Foreskin keratinocyte (primary cell): ENCODE measurements around the genes SEL1L3 and RBPJ.

DNA sequence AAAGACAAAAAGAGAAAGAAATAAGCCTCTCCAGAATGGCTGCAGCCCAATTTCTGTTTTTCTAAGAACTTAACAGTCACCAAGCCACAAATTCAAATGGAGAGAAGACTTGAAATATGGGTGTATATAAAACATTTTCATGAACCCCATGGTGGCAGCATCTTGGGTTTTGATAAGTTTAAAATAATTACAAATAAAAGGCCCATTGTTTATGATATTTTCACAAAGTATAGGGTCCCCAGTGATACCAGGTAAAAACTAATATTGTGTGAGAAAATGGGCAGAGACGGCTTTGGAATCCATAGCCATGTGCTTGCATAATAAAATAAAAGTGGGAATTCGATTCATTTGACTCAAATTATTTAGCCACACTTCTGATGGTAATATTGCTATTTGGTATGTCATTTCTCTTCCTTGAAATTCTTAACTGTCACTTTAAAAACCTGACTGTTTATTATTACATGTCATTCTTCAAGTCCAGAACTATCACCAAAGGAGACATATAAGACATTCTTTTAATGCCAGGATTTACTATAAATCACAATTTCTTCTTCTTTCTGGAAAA lies 602.4 kb upstream of the ADGRA3 start:
- RAMPAGE, total RNA = no peak

DNA sequence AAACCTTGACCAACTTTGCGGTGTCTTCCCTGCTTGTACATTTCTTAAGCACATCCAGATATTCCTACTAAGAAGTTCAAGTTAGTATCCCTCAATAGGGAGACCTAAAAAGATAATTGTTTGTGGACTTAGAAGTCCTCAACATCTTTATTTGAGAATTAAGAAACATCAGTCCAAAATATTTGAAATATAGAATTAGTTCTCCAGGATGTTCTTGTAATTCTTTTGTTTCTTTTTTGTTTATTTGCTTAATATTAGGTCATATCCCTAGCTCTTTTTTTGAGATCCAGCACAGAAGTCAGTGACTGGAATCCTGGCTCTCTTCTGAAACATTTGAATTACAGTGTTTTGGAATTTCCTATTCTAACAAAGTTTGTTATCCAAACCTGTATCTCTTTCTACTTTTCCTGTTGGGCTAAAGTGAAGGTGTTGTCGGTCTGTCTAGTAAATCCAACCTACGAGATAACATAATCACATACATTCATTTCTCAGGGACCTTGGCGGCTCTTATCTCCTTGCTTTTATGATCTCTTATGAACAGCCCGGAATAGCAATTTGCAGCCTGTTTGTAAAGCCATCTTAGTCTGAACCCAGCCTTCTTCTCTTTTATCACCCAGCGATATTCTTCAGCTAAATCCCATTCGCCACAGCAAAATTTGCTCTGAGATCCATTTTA lies 14.7 kb downstream of the PPARGC1A start:
- RAMPAGE, total RNA = no peak

- RAMPAGE, total RNA = no peak
These were observed 13.2 kb downstream of the PPARGC1A start for GRCh38 chr4:23876770-23877021.

GRCh38 chr4:23920710-23921525 lies 31.1 kb upstream of the PPARGC1A start:
- RAMPAGE, total RNA = no peak

DNA sequence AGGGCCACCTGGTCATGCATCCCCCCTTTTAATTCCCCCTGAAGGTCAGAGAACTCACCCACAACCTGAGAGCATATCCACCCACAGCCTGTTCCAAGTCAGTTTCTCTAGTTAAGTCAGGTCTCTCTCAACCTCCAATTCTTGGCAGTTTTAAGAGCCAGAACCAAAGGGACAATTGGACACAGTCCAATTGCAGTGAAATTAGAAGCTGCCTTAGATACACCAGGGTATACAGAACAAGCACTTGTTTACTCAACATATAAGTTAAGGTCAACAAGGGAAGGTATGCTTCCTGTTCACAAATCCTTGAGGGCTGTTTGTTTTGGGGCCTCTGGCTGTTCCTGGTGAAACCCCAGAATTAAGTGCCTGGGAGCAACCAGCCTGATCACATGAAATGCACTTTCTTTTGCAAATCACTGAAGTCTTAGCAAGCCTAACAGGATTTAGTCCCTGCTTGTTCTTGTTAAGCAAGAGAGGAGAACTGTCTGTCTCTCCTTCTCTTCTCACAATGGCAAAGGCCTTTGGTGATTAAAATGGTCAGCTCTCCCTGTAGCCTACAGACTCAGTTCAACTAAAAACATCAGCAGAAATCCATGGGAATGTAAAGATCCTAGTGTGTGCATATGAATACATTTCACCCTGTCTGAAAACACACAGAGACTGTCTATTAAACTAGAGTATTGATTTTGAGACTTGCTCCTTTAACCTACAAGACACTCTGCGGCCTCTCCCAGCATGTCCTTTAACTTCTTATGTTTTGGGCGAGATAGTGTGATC lies 248.5 kb upstream of the PPARGC1A start:
- RAMPAGE, total RNA = no peak

GRCh38 chr4:24236411-24236743 lies 346.5 kb upstream of the PPARGC1A start:
- RAMPAGE, total RNA = no peak

GRCh38 chr4:24659393-24660197 lies 75.2 kb upstream of the DHX15 start:
- RAMPAGE, total RNA = no peak

DNA sequence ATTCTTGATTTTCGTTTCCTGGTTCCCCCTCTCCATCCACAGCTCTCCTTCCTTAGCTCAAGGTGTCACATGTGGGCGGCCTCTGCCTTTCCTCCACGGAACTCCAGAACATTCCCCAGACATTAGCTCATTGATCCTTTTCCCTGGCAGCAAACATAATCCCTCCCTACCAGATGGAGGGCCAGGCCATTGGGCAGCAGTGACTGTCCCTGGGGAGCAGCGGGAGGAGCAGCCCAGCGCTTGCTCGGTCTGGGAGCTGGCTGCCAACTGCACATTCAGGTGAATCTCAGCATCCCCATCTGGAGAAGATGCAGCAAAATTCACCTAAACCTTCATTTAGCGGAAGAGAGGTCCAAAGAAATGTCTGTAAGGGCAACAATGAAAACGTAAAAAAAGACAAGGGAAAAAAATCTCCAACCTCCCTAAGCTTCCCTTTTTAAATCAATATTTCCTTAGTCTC lies 56.1 kb downstream of the CCDC149 start:
- RAMPAGE, total RNA = no peak

DNA sequence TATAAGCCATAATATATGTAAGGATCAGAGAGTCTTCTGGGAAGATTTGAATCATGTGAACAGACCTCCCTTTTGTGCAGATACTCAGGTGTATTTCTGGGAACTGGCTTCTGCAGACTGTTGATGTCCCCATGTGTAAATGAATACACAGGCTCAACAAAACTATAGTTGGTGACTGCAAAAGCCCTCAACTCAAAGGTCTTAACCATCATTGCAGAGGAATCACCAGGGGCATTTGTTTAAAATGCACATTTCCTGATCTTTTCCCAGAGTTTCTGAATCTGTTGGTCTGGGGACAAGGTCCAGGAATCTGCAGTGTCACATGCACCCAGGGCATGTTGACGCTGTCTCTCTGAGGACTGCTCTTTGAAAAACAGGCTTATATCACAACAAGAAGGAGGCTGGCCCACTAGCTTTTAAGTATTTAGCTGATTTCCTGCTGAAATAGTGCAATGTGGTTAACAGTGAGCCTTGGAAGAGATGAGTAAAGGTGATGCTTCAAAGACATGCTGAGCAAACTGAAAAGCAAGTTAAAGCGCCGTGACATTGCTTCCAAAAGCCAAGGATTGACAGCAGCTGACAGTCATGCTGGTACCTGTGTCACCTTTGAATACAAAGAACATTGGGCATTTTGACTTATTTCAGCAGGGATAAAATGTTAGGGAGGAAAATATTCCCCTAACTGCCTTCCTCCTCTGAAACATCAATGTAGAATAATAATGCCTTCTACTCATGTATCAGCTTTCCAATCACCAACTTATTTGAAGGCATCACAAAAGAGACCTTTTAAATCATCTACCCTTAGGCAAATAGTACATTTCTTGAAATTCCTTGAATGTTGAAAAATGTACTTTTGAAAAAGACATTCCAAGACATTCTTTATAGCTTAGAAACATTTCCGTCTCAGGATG lies 18.6 kb upstream of the SEPSECS start:
- RAMPAGE, total RNA = no peak

DNA sequence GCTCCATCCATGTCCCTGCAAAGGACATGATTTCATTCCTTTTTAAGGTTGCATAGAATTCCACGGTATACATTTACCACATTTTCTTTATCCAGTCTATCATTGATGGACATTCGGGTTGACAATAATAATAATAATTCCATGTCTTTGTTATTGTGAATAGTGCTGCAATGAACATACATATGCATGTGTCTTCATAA lies 27.9 kb upstream of the ZCCHC4 start:
- RAMPAGE, total RNA = no peak

DNA sequence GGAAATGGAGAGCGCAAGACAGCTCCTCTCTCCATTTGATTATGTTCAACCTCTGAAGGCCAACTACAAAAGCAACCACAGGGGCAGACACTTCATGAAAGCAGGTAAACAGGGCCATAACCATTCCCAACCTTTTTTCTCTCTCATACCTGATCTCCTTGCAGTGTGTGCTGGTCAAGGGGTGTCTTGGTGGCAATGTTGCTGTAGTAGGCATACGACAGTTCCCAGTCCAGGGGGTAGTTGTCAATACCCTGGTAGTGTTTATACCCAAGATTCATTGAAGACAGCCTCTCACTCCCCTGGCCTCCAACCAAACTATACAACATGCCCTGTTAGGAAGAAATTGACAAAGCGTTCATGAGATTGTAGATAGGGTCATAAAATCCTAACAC lies 60.7 kb downstream of the SEL1L3 start:
- RAMPAGE, total RNA = no peak

DNA sequence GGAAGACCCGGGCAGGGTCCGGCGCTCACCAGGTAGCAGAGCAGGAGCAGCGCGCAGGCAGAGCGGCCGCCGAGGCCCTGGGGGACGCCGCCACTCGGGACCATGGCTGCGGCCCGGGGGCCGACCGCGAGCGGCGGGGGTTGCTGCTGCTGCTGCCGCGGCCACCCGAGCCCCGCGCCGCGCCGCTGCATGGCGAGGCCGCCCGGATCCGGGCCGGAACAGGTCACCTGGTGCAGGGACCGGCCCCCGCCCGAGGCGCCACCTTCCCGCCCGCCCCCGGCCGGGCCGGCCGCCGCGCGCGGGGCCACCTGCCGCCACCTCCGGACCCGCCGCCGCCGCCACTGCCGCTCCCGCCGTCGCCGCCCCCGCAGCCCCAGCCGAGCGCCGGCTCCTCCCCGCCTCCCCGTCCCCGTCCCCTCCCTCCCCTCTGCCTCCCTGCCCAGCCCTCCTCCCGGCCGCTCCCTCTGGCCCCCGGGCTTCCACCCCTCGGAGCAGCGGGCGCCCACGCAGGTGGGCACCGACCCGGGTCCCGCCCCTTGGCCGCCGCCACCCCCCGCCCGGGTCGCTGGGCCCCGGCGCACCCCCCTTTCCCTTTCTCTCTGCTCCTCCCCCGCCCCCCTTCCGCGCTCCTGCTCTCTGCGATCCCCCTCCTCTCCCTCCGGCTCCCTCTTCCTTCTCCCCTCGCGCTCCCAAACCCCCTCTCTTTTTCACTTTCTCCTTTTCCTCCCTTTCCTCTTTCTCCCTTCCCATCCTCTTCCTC lies at the start of gene SEL1L3:
Gene SEL1L3 (minus strand): TSS at position 343 of the 760 bp plus-strand sequence.
- RAMPAGE, total RNA = no peak

- RAMPAGE, total RNA = no peak
These were observed 11.8 kb upstream of the SEL1L3 start for GRCh38 chr4:25874558-25875043.

- RAMPAGE, total RNA = no peak
These were observed 1.0 kb upstream of the RBPJ start for GRCh38 chr4:26319908-26320108.

DNA sequence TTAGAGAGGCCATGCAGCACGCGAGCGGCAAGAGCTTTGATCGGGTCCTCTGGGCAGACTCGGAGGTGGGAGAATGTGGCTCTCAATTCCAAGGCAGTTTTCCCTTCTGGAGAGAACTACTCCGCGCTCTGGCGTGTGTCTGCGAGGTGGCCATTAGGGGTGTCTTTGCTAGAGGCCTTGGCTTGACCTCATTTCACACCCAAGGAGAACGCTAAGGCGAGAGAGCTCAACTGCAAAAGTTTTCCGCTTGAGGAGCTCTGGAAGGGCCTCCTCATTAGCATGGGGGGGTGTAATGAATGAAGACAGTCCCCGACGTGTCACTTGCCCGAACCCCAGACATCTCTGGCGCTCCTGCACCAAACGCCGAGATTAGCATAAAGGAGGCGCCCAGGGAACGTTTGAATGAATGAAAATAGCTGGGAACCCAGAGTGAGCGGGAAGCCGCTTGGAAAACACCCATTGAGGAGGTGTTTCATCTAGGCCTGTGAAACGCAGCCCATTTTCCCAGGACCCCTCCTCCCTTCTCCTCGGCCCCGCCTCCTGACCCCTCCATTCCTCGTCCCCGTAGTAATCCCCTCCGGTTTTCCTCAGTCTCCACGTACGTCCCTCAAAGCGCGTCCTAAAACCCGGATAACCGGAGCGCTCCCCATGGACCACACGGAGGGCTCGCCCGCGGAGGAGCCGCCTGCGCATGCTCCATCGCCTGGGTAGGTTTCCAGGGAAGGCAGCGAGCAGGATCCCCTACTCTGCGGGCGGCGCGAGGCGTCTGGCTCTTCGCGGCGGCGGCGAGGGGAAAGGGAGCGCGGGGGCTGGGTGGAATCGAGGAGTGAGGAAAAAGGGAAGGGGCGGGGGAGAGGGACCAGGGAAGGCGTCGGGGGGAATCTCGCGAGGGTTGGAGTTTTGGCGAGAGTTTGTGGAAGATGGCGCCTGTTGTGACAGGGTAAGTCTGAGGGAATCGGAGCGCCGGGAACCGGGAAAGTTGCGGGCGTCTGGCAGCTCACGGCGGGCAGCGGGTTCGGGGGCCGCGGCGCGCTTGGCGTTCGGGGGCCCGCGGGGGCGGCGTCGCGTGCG lies at the start of gene RBPJ:
Gene RBPJ (plus strand): TSS at position 906 of the 1,071 bp plus-strand sequence.
- RAMPAGE, total RNA = start-site peak on the plus strand centred at position 704 of the sequence, 15 bp wide, 141 and 321 reads in 2 replicates

DNA sequence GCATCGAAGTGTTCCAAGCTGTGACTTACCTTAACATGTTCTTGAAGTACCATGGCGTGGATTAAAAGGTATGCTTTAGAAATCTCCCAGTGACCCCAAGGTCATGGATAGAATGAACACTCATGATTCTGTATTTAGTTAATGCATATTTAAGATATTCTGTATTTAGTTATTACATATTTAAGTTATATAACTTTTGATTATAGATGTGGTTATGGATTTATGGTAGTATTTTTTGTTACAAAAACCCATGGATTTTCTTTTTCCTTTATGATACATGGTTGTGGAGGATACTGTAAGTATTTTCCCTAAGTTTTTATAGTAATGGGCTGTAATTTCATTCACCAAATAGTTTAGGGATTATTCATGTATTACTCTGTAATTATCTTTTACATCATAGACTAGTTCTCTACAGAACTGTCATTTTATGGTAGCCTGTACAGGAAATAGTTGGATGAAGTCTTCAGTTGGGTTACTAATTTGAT lies 41.8 kb downstream of the RBPJ start:
- RAMPAGE, total RNA = no peak

- RAMPAGE, total RNA = no peak
These were observed 111.1 kb downstream of the TBC1D19 start for GRCh38 chr4:26694736-26695657.

GRCh38 chr4:26864770-26865382 lies 4.2 kb downstream of the STIM2 start:
- RAMPAGE, total RNA = no peak

GRCh38 chr4:26878781-26879199 lies 18.1 kb downstream of the STIM2 start:
- RAMPAGE, total RNA = no peak

GRCh38 chr4:27022535-27022917 lies 161.9 kb downstream of the STIM2 start:
- RAMPAGE, total RNA = no peak